Cardiac atrium fibroblast (primary cell): ENCODE data around the genes WIF1, LEMD3 and IL22.

- RAMPAGE, long total RNA: no peak
These were observed 231 bp upstream of the XPOT start for GRCh38 chr12:64404014-64404308.

DNA sequence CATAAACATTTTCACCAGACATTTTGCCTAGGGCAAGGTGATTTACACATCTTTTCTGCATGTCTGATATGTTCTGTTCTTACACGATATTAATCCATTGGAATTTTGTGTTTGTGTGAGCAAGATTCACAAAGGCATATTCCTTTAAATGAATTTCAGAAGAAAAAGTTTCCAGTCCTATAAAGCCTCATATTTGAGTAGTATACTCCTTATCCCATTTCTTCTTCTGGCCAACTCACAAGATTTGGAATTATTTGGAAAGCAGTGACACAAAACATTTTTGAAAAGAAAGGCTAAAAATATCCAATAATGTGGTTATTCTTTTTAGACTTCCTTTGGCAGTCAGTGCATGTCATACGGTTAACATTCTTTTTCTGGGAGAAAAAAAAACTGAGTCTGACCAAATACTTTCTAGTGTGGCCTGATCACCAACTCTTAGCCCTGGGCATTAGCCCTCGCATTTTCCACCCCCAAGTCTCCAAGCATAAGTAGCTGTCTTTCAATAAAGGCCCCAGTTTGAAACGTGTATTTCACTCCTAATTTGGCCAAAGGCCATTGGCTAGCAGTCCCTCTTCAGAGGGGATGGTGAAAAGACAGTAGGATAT is 5.8 kb downstream of the RASSF3 start:
- RAMPAGE, long total RNA: no peak

DNA sequence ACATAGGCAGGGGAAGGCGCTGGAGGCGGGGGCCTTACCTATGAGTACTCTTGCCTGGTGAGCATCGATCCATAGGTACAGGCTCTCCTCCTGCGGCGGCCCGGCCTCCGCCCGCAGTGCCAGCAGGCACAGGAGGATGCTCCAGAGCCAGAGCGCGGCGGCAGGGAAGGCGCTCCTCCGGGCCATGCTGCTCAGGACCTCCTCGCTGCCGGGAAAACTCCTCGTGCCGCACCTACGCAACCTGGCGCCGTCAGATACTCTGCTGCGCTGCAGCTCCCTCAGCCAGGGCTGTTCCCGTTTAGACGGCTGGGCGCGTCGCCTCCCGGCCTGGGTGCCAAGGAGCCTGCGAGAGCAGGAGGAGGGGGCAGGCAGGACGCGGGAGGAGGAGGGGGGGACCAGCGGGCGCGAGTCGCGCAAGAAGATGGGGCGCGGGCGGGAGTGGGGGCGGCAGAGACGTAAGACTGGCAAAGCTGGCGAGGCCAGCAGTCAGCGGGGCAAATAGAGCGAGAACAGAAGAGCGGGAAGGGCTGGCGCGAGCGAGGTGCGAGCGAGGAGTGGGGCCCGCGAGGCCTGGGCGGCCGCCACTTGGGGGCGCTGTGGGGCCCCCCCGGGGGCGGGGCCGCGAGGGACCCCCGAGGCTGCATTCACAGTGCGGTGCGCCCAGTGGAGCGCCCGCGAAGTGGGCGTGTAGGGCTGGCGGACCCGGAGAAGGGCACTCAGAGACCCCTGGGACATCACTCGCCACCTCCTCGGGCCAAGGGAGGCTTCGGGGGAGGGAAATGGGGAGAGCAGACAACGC is at the start of gene WIF1:
WIF1 (minus strand) TSS at position 300 of the 799 bp plus-strand sequence.
- RAMPAGE, long total RNA: no peak

DNA sequence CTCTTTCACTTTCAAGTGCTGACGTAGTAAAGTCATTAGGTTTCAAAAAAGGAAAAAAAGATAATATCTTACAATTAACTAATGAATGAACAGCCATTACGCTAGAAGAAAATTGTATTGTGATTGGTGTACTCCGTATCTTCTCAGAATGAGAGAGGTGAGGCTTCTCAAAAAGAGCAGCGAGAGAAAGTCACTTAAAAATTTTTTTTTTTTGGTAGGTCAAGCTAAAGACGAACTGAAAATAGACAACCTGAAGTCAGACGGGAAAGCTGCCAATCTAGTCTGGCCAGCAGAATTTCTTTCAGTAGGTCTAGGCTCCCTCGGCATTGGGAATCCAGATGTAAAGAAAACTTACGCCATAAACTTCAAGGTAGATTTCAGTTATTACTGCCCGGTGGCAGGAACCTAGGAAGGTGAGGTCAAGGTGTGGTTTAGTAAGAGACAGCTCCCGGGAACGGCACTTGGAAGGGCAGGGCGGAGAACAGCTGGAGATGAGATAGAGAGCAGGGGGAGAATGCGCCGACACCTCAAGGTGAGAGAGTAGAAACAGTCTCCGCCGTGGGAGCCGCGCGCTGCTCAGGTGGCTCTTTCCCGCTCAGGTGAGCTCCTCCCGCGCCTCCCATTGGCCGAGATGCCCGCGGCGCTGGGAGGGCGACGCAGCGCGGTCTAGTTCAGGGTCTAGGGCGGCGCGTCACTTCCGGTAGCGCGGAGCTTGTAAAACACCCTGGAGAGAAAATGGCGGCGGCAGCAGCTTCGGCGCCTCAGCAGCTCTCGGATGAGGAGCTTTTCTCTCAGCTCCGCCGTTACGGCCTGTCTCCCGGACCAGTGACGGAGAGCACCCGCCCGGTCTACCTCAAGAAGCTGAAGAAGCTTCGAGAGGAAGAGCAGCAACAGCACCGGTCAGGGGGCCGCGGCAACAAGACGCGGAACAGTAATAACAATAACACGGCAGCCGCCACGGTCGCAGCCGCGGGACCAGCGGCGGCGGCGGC is at the start of gene LEMD3:
LEMD3 (plus strand) TSS at position 722 of the 992 bp plus-strand sequence.
- RAMPAGE, long total RNA: no peak

GRCh38 chr12:65181754-65182047 is 12.3 kb downstream of the LEMD3 start:
- RAMPAGE, long total RNA: no peak

- RAMPAGE, long total RNA: no peak
These were observed 112.3 kb downstream of the MSRB3 start for GRCh38 chr12:65390644-65391235.

- RAMPAGE, long total RNA: no peak
These were observed 267.5 kb upstream of the HMGA2 start for GRCh38 chr12:65556767-65557177.

DNA sequence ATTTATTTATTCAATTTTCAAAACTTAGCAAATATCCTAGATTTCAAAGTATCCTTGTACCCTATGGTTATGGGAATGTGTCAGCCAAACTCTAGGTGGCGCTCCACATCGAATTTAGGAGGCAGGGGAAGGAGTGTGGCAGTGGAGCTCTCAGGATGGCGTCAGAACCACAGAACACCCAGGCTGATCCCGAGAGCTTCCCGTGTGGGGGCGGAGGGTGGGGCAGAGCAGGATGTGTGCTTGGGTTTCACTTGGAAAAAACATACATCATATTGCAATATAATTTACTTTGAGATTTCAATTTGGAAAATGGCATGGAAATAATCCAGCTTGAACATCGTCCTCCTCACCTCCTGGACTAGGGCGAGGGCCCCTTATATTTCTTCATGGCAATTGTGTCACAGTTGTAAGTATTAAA is 221.7 kb upstream of the HMGA2 start:
- RAMPAGE, long total RNA: no peak

GRCh38 chr12:65881445-65882437 is 57.5 kb downstream of the HMGA2 start:
- RAMPAGE, long total RNA: no peak

DNA sequence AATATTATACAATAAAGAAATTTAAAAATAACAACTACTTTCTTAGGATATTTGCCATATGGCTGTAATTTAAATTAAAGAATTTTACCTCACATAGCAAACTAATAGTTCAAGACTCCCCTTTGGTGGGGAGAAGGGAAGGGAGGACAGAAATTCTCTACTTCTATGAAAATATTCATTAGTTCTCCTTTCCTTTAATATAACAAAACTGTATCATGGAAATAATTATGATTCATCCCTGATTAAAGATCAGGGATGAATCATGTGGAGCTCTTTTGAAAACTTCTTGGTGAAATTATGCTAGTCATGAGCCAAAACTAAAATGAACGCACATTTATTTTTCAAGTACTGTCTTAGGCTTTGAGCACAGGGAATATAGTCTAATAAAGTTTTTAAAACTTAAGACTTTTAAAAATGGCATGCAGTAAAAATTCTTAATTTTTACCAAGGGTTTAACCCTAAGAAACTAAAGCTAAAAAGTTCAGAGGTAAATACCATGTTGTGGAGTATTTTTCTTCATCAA is 17.1 kb downstream of the TMBIM4 start:
- RAMPAGE, long total RNA: no peak

DNA sequence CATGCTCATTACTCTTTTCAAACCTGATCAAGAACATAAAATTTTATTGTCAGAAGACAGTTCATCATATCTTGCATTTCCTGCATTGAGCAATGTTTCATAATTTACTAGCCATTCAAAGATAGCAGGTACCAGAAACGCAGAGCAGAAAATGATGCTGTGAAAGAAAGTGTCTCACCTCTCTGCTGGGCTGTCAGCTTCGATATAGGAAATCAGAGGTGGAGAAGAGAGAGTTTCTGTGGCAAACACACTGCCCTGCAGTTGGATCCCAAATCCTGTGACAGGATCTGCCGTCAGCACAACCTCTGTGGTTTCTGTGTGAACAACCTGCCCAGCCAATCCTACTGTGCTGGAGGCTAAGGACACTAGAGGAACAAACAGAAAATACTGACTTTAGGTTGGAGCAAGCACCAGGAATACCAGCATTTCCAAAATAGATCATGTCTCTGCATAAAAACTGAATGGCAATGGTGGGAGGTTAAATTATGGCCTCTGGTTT is 142.9 kb downstream of the HELB start:
- RAMPAGE, long total RNA: no peak

- RAMPAGE, long total RNA: no peak
These were observed 98.1 kb upstream of the GRIP1 start for GRCh38 chr12:66776942-66777340.

- RAMPAGE, long total RNA: no peak
These were observed 12.4 kb downstream of the IL22 start for GRCh38 chr12:68241085-68241392.

DNA sequence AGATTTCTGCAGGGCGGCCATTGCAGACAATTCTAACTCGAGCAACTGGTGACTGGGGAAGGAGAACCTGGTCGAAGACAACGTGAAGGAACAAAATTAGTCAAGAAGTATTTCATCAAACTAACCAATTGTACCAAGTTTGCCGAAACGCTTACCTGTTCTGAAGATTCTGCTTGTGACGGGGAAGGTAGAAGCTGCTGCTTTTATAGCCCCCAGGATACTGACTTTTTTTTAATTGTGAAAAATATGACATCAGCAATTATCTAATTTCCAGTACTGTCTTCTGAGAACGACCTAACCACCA is at the start of gene IL22:
IL22 (minus strand) TSS at position 177 of the 304 bp plus-strand sequence.
- RAMPAGE, long total RNA: no peak

DNA sequence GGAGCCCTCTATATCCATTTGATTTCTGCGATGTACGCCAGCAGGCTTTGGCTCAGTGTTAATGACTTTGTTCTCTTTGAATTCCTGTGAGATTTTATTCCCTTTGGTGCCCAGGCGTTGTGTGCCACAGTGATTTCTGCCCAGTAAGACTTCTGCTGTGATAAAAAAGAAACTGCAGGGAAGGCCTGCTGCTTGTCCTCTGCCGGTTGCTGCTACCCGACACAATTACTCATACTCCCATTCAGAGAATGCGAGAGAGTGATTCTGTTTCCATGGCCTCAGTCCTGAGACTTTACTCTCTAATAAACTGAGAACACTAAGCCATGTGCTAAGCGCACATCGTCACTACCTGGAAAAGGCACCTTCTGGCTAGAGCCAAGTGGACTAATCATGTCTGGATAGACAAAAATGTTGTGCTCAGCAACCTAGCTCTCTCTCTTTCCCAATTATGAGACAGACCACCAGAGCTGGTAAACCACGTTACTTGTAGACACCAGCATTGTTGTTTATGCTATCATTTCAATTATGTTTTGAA is 88.5 kb upstream of the MDM1 start:
- RAMPAGE, long total RNA: no peak

- RAMPAGE, long total RNA: no peak
These were observed 78.1 kb upstream of the RAP1B start for GRCh38 chr12:68532612-68533013.

GRCh38 chr12:68784070-68784506 is 23.9 kb upstream of the MDM2 start:
- RAMPAGE, long total RNA: no peak

DNA sequence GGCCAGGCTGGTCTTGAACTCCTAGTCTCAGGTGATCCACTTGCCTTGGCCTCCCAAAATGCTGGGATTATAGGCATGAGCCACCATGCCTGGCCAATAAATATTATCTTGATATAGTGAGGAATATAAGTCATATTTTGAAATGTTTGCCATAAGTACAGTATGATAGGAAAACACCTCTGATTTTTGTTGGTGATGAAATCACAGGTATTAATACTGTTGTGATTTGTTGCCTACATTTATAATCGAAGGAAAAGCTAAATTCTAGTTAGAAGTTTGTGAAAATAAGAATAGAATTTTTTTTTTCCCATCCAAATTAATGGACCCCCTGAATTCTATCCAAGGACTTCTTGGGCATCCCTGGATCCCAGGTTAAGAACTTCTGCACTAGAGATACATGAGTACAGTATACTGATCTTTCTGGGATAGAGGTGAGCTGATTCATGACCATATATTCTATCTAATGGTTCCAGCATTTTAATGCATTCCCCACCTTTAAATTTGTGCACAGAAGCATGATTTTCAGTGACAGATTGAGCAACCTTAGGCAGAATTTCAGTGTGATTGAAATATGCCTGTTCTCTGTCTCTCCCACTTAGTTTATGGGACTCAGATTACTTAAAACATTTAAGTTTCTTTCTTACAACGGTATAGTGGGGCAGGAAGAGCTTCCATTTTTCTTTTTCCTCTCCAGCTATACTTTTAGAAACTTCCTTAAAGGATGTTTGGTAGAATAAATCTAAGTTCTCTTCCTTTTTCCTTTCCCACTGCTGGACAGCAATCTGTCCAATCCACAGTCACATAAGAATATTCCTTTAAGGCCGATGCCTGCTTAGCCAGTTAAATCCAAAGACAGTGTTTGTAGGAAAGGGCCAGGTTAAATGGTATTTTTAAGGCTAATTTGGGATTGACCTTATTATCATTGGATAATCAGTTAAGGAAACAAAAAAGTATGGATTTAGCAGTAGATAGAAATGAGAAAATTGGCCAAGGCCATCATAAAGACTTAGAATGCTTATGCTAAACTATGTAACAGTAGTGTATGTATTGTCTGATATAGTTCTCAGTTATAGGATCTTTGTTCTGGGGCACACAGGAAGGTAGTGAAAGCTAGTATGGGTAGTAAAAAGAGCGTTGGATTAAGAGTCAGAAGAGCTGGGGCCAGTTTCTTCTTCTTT is 6.7 kb downstream of the MDM2 start:
- RAMPAGE, long total RNA: no peak

- RAMPAGE, long total RNA: no peak
These were observed 577 bp downstream of the CPM start for GRCh38 chr12:68932502-68932685.

DNA sequence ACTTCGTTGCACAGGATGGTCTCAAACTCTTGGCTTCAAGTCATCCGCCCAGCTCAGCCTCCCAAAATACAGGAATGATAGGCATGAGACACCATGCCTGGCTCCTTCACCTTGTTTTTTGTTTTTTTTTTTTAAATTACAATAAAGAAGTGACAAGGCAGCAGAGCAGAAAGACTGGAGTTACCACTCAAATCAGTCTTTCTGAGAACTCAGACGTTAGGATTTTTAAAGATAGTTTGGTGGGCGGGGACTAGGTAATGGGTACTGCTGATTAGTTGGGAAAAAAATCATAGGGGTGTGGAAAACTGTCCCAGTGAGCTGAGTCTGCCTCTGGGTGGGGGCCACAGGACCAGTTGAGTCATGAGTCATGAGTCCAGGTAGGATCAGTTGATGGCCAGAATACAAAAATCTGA is 11.6 kb upstream of the CPM start:
- RAMPAGE, long total RNA: no peak